PFSK-1 (cell line): ENCODE data around the genes AFF1 and DMP1.

DNA sequence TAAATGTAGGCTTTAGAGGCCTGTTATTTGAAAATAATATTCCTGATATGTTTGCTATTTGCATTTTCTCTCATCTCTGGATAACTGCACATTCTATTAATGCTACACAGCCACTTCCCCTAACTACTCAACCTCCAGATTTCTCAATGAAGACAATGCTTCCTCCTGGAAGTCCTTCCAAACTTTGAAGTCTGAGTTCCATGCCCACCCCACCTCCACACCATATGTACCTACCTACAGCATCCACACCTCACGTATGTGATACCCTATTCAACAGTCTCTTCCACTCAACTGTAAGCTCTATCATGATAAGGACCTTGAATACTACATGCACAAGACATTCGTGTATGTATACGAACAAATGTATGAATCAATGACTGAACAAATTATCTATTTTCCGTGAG is 6.4 kb downstream of the WDFY3 start:
- RRBS = no CpG with 5 or more reads among the region's 4 CpGs

DNA sequence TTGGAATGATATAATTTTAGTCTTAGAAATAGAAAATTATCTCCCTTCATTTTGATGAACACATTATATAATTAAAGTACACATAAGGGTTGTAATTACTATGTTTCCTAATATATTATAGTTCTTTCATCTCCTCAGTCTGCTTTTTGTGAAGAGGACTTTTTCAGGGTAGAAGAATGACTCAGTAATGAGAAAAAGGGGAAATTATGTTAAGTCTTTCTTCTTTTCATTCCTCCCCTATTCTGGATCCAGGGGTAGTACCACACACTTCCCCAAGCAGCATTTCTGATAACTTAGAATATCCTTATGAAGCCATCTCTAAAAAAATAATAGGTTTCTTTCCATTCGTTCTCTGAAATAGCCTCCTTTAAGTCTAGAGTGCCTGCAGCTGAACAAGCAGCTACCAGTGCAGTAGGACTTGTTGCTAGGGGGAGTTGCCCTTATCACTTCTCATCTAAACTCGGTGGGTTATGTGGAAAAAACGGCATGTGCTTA is 184.7 kb downstream of the ARHGAP24 start:
- RRBS = no CpG with 5 or more reads among the region's 3 CpGs

DNA sequence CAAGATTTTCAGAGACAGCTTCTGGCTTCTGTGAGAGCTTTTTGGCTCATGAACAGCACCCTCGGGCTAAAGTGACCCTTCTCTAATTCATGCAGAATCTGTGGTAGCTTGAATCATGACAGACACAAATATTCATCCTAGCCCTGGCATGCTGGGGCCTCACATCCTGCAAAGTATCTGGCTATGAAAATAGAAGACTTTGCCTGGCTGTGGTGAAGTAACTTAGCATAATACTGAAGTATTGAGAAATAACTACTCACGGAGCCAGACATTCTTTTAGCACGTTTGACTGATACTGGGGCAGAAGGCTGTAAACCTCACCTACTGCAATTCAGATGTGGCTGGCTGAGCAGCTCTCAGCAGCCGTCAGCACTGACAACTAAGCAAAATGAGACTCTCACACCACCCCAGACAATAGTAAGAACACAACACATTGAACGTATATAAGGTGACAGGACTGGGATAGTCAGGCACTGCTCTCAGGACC is 327.2 kb downstream of the MAPK10 start:
- RRBS = no CpG with 5 or more reads among the region's 5 CpGs

DNA sequence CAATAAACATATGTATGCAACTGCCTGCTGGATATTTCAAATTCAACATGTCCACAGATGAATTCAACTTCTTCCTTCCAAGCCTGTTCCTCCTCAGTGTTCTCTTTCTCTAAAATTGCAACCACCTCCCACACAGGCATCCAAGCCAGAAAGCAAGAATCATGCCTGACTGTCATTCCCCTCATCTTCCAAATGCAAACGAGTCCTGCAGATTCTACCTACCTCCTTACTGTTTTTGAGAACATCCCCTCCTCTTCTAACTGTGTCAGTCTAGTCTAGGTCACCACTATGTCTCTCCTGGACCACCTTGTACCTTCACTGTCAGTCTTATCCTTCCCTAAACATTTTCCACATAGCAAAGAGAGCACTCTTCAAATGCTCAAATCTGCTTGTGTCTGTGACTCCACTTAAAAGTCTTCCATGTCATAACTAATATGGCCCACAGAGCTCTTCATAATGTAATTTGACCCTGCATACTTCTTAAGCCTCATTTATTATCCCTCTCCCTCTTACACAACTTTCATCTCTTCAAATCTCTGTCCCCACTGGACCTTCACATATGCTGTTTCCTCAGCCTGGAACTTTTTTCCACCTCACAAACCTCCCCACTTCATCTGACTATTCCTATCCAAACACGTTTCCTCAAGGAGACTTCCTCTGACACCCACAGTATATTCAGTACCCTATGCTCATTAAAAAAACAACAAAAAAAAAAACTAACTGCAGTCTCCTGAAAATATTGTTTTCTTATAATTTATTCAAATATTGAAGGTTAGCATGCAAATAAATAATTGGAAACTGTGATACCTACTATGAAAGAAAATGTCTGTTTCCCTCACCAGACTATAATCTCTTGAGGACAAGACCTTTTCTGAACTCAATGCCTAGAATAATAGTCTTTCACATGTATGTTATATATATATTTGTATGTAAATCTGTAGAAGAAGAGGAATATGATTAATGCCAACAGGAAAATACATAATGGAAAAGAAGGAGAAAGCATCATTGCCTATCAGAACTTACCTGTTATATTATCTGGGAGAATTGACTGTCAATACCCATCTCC is 25.5 kb downstream of the MAPK10 start:
- RRBS = no CpG with 5 or more reads among the region's 2 CpGs

DNA sequence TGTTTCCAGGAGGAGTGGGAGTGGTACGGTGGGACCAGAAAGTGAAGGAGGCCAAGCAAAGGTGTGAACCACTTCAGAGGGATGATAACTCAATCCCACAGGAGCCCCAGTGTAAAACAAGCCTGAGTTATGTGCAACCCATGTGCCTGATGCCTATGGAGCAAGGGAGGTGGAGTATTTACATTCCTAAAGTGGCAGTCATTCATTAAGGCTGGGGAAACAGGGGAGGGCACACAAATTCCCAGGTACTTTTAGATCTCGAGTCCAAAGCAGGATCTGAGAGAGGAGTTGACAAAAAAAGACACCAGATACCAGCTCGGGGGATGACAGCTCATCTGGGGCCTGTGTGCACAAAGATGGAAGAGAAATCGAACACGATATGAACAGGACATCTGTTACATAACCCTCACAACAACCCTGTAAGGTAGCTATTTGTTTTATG is 91.7 kb upstream of the MAPK10 start:
- RRBS = no CpG with 5 or more reads among the region's 5 CpGs

DNA sequence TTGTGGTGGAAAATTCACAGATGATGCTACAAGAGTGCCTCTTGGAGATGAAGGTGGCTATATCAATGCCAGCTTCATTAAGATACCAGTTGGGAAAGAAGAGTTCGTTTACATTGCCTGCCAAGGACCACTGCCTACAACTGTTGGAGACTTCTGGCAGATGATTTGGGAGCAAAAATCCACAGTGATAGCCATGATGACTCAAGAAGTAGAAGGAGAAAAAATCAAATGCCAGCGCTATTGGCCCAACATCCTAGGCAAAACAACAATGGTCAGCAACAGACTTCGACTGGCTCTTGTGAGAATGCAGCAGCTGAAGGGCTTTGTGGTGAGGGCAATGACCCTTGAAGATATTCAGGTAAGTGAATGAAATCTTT is 41.7 kb downstream of the SLC10A6 start:
- RRBS = no CpG with 5 or more reads among the region's 3 CpGs

GRCh38 chr4:86934110-86934539 is 686 bp upstream of the AFF1 start:
- RRBS = no CpG with 5 or more reads among the region's 11 CpGs

DNA sequence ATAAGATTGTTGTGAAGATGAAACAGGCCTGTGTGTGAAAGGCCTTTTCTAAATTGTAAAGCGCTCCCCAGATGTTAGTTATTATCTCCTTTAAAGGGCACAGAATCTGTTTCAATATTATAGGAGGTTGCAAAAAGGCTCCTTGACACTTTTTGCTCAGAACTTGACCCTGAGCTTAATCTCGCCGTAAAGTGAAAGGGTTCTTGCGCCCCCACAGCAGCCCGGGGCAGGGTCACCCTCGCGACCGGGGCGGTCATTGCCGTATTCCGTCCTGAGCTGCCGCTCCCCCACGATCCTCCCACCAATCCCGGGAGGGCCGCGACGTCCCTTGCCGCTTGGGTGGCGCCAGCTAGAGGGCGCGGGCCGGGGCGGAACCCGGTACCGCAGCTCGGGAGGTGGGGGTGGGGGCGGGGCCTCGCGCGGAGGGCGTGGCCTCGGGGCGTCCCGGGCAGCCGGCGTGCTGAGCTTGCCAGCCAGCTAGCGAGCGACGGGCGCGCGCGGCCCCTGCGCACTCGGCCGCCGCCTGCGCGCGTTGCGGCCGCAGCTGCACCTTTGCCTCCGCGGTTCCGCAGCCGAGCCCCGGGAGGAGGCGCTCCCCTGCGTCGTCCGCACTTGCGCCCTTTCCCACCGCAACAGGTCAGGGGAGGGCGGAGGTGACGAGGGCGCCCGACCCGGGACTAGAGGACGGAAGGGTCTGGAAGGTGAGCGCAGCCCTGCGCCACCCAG is at the start of gene AFF1:
Gene AFF1, plus strand, starts transcription at position 472 of the 726 bp plus-strand sequence.
- RRBS = under 1% methylated on average over 39 of the region's 71 CpGs

- RRBS = no CpG with 5 or more reads among the region's 4 CpGs
Observed at GRCh38 chr4:86999171-87000021, 64.6 kb downstream of the AFF1 start.

- RRBS = no CpG with 5 or more reads among the region's 4 CpGs
Observed at GRCh38 chr4:87022911-87023985, 88.4 kb downstream of the AFF1 start.

DNA sequence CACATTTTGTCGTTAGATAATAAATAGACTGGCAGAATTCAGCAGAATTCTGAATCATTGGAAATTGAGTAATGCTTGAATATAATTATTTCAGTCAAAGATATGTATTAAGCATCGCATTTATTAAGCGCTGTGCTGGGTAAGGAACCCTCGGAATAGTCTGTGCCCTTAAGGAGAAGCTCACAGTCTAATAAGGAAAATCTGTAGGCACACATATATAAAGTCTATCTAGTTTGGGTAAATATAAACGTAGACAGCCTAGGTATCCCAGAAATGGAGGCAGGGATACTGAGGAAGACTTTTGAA is 100.0 kb downstream of the AFF1 start:
- RRBS = no CpG with 5 or more reads among the region's 5 CpGs

- RRBS = no CpG with 5 or more reads among the region's 8 CpGs
Observed at GRCh38 chr4:87041109-87041838, 106.5 kb downstream of the AFF1 start.

DNA sequence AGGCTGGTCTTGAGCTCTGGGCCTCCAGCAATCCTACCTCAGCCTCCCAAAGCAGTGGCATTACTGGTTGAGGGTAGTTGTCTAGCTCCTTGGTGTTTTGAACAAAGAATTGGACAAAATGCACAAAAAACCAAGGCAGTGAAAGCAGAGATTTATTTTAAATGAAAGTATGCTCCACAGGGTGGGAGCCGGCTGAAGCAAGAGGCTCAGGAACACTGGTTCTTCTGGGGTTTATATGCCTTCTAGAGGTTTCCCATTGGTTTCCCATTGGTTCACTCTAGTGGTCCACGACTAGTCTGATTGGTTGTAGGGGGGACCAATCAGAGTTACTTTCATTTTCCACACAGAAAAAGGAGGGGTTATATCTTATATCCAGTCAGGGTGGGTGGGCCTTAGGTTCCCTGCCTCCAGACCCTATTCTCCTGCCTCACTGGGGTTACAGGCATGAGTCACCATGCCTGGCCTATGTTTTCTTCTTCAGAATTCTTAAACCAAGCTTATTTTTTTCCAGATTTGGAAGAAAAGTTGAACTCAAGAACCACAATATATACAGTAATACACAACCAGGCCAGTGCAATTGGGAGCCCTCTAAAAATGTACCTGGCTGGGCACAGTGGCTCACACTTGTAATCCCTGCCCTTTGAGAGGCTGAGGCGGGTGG is 101.6 kb downstream of the KLHL8 start:
- RRBS = no CpG with 5 or more reads among the region's 3 CpGs

DNA sequence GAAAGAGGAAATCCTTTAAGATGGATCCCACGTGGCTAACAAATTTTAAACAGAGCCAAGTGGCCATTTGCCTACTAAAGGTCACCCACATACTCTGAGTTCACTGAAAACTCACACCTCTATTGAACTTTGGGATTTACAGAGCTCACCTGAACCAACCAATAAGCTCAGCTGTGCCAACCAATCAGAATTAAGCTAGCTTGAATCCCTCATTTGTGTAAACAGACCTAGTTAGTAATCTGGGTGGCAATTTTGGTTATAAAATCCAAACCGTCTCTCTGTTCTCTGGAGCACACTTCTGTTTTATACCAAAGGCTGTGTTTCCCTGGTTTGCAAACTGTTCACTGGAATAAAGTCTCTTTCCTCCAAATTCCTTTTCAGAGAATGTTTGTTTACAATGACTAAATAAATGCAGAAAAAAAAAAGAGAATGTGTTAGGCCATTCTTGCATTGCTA is 5.3 kb upstream of the NUDT9 start:
- RRBS = no CpG with 5 or more reads among the region's 2 CpGs

- RRBS = no CpG with 5 or more reads among the region's 11 CpGs
Observed at GRCh38 chr4:87420724-87421440, 1.5 kb upstream of the NUDT9 start.

- RRBS = no CpG with 5 or more reads among the region's 9 CpGs
Observed at GRCh38 chr4:87500655-87500931, 28.6 kb downstream of the SPARCL1 start.

- RRBS = no CpG with 5 or more reads among the region's 2 CpGs
Observed at GRCh38 chr4:87524353-87524903, 4.7 kb downstream of the SPARCL1 start.

GRCh38 chr4:87649887-87650494 is at the start of gene DMP1:
Gene DMP1 (plus strand): TSS chr4:87650280.
- RRBS = no CpG with 5 or more reads among the region's 5 CpGs

- RRBS = no CpG with 5 or more reads among the region's 1 CpG
Observed at GRCh38 chr4:87678142-87678367, 28.0 kb downstream of the DMP1 start.